Mammary microvascular endothelial cell (primary cell): ENCODE measurements around a stretch of chr6.

GRCh38 chr6:163353905-163354576, 60.5 kb upstream of the QKI start:
- RAMPAGE, long total RNA: no peak

DNA sequence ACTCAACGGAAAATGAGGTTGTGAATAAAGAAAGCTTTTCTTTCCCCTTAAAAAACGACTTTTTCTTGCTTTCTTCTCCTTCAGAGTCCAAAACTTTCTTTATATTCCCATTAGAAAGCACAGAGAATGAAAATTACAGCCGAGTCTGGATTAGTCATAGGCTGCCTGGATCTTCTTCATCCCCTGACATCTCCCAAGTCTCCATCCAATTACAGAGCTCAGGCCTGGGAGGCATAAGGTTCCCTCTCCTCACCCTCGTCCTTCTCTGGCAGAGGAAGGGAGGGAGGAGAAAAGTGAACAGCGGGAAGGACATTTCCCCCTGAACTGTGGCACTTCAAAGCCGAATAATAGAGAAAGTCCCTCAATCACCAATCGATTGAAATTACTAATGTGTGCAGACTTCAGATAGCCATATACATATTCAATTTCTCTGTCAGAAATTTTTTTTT, 28.0 kb upstream of the QKI start:
- RAMPAGE, long total RNA: no peak

GRCh38 chr6:163419536-163420695, 5.4 kb downstream of the QKI start:
- RAMPAGE, long total RNA: no peak

DNA sequence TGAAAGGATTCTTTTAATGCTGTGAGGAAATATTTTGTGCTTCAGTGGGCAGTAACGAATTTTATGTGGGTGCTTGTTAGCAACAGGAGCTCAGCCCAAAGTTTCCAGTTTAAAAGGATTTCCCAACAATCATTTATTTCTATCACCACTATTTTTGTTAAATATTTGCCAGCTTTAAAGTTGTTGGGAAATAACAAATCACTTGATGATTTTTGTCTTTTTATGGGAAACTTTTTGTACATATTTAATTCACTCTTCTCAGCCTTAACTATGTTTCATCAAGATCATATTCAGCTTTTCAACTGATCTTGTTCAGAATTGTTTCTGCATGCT, 111.9 kb downstream of the QKI start:
- RAMPAGE, long total RNA: no peak

DNA sequence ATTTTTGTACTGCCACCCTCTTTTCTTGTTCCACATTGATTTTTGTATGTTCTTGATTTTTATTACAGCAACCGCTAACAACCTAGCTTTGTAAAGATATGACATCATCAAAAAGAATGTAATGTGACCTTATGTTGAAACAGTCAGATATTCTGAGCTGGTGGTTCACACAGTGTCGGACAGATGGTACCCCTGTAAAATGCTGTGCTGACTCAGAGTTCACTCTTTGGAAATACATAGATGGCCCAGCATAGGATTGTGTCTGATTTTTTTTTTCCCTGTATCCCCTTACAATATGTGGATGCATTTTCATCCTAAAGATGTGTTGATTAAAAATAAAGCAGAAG, 119.0 kb downstream of the QKI start:
- RAMPAGE, long total RNA: no peak

- RAMPAGE, long total RNA: no peak
These were observed 173.8 kb downstream of the QKI start for GRCh38 chr6:163588123-163588833.

- RAMPAGE, long total RNA: no peak
These were observed 551.5 kb downstream of the QKI start for GRCh38 chr6:163965841-163966576.

- RAMPAGE, long total RNA: no peak
These were observed 571.8 kb downstream of the QKI start for GRCh38 chr6:163986184-163986827.

DNA sequence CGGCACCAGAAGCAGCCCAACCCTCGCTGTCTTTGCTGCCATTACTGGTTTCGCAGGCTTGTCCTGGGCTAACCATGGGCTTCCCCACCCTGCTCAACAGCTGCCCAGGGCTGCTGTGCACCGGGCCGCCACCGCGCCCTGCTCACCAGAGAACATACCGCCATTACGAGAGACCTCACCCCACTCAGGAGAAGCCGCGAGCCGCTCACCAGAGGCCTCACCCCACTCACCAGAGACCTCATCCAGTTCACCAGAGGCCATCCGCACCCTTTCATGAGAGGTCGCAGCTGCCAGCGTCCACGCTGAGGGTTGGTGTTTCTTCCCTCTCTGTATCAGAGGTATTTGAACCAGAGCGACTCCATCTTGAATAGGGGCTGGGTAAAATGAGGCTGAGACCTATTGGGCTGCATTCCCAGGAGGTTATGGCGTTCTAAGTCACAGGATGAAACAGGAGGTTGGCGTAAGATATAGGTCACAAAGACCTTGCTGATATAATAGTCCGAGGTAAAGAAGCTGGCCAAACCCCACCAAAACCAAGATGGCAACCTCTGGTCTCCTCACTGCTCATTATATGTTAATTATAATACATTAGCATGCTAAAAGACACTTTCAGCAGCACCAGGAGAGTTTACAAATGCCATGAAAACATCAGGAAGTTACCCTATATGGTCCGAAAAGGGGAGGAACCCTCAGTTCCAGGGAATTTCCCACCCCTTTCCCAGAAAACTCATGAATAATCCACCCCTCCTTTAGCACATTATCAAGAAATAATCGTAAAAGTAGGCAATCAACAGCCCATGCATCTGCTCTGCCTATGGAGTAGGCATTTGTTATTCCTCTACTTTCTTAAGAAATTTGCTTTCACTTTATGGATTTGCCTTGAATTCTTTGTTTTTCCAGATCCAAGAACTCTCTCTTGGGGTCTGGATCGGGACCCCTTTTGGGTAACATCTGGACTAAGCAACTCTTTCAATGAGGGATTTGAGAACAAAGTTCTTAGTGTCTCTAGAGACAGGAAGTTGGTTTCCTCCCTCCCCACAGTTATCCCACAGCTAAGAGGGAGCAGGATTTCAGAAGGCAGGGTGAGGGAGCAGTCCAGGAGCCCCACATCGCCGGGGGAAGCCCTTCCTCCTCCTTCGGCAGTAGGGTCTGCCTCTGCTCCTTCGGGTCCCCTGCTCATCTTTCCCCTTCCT, 923.4 kb downstream of the QKI start:
- RAMPAGE, long total RNA: no peak

DNA sequence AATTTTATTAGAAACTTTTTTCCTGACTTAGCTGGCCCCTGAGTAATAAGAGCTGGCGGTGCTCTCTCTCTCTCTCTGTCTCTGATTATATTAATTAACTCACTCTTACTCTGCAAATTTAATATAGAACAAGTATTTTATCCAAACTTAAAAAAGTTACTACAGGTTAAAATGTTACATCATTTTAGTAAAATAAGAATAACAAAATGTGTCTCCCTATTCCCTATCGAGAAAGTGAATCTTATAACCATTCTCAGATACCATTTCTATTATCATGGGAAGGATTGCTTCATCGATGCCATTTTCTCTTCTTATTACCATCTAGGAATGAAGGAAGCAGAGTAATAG, 869.2 kb downstream of the C6orf118 start:
- RAMPAGE, long total RNA: no peak

DNA sequence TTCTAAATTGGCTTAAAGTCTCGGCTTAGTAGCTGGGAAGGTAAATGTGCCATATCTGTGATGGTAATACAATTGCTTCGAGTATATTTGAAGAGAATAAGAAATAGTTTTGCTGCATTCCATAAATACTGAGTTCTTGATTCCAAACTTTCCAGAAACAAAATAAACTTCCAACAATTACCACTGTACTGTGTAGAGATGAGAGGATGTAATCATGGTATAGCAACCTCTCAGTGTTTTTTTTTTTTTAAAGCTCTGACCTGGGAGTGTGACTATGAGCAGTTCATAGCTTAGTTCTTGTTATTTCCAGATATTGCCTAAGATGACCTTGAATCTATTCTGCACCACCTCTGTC, 415.6 kb downstream of the C6orf118 start:
- RAMPAGE, long total RNA: no peak

- RAMPAGE, long total RNA: no peak
These were observed 17.8 kb downstream of the C6orf118 start for GRCh38 chr6:165291578-165292041.

GRCh38 chr6:165573621-165574088, 89.4 kb downstream of the PDE10A start:
- RAMPAGE, long total RNA: no peak

- RAMPAGE, long total RNA: no peak
These were observed 4.5 kb downstream of the SFT2D1 start for GRCh38 chr6:166337671-166338493.

DNA sequence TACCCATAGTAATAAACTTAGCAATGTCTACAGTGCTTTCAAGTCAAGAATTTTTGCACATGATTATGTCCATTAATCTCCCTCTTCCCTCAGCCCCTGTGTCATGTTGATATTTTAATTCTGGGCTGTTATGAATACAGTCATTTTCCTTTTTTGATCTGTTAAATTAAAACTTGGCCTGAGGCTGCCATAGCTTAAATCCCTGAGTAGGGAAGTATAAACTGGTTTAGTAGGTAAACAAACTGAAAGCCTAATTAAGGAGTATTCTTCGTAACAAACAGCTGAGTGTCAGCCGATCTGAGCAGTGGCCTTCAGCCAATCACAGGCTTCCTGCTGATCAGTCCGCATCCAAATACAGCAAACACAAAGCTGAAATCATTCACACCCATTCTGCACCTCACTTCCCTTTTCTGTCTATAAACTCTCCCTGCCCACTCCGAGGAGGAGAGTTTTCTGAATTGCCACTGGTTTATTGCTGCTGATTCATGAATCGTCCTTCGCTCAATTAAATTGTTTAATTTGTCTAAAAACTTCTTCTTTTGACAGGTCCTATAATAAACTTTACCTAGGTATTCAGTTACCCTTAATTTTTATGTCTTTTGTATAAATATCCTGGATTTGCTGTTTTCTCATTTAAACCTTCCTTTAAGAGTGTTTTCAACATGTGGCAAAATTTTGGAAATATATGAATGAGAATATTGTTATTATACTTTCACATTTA, 9.6 kb upstream of the SFT2D1 start:
- RAMPAGE, long total RNA: no peak

GRCh38 chr6:166407132-166407485, 24.4 kb upstream of the MPC1 start:
- RAMPAGE, long total RNA: no peak

GRCh38 chr6:166469738-166470158, 87.0 kb upstream of the MPC1 start:
- RAMPAGE, long total RNA: no peak

DNA sequence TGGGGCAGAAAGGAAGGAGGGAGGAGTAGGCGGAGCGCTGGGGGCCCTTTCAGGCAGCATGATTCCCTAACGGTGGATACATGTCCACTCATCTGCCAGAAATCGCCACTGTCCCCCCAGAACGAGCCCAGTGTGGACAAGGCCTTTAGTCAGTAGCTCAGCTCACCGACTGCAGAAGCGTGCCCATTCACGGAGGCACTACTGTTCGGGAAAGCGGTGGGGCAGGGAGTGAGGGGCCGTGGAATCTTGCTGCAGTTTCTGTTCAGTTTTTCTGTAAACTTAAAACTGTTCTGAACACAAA, 87.8 kb upstream of the MPC1 start:
- RAMPAGE, long total RNA: no peak

DNA sequence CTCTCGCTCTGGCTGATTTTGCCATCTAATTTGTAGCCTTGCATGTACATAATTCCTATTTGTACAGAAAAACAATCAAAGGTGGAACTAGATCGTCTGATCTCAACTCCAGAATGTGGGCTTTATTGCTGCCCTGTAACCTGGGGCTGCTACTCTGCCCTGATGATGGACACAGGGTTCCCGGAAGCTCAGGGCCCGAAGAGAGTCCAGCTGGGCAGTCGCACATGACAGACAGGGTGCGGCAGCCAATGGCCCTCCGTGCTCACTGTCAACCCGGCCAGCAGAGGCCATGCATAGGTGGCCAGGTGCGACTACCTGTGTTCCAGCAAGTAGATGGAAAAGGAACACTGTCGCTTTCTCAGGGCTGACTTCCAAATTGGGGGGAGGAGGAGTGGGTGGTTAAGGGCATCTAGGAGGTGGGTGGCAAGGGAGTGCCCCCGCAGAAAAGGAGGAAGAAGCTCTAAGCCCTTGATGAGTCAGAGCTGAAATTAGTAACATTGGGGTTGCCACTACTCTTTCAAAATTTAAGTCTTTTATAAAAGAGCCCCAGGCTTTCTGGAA, 2.2 kb upstream of the RAMACL start:
- RAMPAGE, long total RNA: no peak

GRCh38 chr6:166598409-166599236, 12.1 kb upstream of the RAMACL start:
- RAMPAGE, long total RNA: no peak